Left ventricle myocardium (tissue), 1 donor: ENCODE results near the genes AKNAD1 and WDR47.

GRCh38 chr1:107897282-107897989 is 67.5 kb downstream of the VAV3 start:
- PRO-cap: no peak

DNA sequence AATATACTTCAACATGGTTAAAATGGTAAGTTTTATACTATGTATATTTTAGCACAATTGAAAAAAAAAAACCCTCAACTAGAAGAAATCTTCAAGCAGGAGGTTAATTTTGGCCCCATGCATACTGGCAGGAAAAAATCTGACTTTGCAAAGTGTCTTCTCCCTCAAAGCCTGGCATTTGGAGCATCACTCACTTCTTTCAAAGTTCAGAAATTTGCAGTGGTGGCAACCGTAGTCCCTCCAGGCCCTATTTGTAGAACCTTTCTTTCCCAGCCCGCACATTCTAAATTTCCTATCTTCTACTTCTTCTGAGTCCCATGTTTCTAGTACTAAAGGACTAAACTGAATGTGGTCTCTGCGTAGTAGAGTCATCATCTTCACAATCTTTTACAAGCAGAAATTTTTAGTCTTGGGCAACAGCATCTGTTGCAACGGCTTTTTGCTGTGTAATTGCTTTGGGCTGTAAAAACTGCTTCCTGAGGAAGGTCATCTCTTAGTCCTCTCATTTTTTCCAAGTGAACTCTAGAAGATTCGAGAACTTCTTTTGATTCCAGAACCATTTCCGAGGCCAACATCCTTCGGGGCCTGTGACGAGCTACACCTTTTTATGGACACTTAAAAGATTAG is 23.9 kb downstream of the VAV3 start:
- PRO-cap: no peak

DNA sequence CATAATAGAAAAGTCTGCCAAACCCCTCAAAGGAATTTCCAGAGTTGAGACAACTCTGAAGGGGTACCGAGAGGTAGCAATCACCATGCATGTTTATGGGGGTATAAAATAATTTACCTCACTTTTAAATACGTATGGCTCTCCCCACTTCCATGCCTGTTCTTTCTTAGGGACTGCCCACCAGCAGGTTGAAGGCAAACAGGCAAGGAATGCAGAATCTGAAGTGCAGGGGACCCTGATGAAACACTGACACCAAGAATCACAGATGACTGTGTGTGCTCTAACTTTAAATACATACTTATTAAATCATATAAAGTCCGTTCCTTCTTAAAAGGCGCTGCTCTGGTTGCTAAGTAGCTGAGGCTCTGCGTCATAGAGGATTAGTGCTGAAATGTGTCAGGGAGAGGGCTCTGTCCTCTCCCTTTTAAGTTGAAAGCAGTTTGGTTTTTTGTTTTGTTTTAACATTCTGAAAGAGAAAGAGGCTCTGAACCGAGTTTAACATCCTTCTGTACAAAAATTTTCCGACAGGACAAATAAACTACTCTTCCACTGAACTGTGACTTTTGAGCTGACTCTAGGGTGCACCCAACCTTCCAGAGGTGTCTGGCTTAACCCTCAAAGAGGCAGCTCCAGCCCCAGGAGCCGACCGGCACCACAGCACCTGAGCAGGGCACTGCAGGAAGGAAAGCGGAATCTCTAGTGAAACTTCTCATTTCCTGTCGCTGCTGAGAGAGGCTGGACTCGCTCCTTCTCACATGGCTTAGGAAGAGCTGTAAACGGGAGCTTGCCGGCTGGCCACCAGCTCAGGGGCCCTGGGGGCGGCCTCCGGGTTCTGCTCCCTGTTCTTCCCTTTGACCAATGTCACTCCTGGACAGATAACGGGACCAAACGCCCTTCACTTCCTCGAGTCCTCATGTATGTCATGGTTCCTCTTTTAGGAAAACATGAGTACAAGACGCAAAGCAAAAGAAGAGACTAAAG is 1.4 kb downstream of the VAV3 start:
- PRO-cap: bidirectional peak, plus-strand start at position 766 of the sequence, minus-strand start at position 675 of the sequence

GRCh38 chr1:108049557-108049949 is 84.6 kb upstream of the VAV3 start:
- PRO-cap: no peak

DNA sequence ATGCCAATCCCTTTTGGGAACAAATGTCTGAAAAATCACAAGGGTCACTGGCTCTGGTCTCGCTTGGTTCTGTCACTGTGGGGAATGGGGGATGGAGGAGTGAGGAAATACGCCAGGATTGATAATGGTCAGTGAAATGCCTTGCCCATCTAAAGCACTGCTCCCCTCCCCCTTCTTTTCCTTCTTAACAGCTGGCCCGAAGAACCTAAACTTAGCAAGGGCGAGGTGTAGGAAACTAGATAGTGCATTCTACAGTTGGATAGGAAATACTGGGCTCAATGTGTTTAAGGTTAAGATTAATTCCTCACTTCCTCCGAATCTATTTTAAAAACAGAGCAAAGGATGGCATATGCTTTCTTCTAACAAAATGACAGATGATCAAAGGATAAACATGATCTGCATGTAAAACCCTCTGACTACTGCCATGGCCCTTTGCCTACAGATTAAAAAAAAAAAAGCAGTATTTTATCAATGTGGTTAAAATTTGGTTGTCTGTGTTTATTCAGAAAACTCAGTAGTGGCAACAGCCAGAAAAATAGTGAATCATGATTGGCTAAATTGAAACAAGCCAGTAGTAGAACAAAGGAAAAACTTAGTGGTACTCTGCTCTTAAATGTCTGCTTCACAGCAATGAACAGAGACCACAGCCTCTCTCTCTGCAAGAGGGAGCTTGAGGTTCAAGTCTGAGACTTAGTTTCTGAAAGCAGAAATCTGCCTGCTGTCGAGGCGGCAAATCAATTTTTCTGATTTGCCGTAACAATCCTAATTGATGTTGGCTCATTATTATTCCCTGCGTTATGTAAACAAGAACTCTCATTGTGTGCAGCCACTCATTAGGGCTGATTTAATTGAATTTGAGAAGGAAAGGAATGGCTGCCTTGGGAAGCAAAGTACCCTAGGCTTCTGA is 86.2 kb upstream of the VAV3 start:
- PRO-cap: no peak

- PRO-cap: no peak
Observed at GRCh38 chr1:108561682-108562110, 1.8 kb downstream of the EEIG2 start.

DNA sequence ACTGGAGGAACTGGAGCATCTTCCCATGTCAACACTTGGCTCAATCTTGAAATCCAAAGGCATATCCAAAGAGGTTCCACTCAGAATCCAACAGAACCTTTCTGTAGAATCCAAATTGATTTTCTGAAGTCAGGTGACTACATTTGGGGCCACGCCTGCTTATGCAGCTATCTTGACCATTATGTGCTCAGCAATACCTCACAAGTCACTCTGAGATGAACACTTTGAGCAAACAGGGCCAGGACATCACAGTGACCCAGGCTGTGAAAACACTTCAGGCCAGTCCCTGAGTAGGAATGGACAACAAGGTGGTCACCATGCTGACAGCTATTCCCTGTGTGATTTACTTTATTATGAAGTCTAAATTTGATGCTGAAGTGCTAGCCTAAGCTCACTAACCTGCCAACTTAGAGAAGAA is at the start of gene AKNAD1:
AKNAD1 (minus strand) TSS at position 135 of the 418 bp plus-strand sequence.
- PRO-cap: no peak

- PRO-cap: no peak
Observed at GRCh38 chr1:108897748-108898146, 21.0 kb downstream of the GPSM2 start.

GRCh38 chr1:108923679-108924528 is 39.4 kb downstream of the CLCC1 start:
- PRO-cap: no peak

DNA sequence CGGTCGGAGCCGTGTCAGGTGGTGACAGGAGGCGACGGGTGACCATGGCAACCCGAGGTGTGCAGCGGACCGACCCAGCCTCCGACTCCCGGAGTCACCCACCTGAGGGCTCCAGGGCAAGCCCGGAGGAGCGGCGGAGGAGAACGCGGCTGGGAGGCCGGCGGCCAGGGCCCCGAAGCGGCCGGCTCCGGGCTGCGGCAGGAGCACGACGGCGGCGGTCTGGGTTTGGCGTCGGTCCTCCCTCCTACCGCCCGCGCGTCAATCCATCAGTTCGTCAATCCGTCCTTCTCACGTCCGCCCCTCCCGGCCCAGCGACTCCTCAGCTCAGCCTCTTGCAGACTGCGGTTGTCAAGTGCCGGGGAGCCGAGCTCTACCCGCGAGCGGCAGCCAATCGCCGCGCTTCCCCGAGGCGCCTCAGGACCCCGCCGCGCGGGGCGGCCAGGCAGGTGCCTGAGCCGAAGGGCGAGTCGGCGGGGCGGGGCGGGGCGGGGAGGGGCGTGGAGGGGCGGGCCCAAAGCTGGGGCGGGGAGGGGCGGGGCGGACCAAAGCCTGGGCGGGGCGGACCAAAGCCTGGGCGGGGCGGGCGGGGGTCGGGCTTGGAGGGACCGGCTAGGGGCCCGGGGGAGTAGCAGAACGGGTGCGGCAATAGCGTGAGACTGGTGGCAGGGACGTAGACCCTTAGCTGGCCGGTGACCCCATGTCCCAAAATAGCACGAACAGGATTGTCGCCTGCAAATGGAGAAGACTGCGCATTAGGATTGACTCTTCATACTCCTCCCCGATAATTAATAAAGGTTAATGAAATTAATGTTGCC is at the start of gene WDR47:
WDR47 (minus strand) TSS at position 343 of the 815 bp plus-strand sequence.
- PRO-cap: bidirectional peak, plus-strand start at position 600 of the sequence, minus-strand start at position 343 of the sequence

- PRO-cap: no peak
Observed at GRCh38 chr1:109115940-109116332, 2.0 kb downstream of the ELAPOR1 start.

GRCh38 chr1:109116333-109116802 is 2.5 kb downstream of the ELAPOR1 start:
- PRO-cap: no peak

DNA sequence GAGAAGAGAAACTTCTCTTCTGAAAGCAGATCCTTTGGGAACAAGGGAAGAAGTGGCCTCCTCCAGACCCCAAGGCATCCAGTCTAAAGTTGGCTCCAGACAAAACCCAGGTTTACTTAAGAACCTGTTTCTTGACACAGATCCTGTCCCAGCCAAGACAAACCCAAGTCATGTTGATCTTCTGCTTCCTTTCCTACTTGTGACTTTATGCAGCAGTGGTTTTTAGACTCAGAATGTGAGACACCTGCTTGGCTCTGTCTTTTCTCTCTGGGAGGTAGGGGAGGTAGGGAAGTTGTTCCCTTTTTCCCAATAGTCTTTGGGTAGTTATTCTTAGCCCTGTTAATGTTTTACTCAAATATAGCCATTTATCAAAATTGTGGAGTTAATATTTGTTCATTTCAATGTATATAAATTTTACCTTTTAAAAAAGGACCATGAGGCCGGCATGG is 38.3 kb downstream of the ELAPOR1 start:
- PRO-cap: no peak

- PRO-cap: no peak
Observed at GRCh38 chr1:109263027-109263625, 13.8 kb downstream of the CELSR2 start.

- PRO-cap: no peak
Observed at GRCh38 chr1:109273072-109273574, 9.8 kb downstream of the PSRC1 start.

- PRO-cap: no peak
Observed at GRCh38 chr1:109273575-109274366, 9.2 kb downstream of the PSRC1 start.

DNA sequence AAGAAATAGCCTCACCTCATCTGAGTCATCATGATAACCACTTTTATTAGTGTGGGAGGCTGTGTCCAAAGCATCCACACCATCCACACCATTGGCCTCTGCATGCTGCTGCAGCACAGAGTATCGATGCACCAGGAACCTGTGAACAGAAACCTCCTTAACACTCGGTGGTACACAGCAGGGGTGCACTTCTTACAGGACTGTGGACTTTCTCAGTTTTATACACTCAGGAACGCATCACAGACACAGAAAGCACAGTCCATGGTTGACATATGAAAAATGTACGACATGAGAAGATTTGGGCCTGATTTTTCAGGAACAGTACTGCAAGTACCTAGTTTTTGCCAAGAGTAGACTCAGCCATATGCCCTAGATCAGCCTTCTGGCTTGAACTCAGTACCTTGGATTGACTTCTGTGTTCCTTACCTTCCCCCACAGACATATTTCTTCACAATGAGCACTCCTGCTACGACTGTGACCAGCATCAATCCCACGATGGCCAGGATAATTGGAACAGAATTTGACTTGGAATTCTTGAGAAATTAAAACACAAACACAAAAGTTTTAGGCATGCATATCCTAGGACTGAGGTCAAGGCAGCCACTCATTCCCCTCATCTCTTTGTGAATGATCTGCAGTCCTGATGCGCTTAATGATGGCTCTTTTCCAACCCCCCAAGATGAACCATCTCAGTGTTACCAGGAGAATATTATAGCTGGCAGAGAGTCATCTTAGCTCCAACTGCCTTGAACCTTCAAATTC is 7.6 kb upstream of the MYBPHL start:
- PRO-cap: no peak

DNA sequence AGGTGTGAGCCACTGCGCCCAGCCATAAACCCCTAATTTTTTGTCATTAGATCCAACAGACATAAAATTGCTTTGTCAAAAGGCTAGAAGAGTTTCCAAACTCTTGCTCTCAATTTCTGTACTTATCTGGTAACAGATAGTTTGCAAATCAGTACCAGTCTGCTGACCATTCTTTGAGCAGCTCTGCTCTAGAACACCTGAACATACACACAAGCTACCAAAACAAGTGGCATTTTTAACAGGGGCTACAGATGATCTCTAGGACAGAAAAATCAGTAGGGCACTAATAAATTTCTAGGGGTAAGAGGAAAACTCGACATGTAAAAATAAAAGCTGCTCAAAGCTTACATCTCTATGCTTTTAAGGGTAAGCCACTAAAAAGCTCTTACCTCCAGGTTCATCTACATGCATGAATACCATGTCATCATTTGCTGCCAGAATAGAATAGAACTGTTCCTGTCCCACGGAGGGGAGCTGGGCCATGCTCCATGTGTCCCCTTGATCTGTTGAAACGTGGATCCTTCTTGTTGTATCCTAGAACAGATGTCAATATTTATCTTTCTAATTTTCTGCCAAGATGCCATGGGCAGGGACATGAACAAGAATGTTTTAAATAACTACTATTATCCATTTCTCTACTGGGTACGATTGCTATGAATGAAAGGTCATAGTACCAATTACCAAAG is 35.0 kb upstream of the MYBPHL start:
- PRO-cap: no peak

DNA sequence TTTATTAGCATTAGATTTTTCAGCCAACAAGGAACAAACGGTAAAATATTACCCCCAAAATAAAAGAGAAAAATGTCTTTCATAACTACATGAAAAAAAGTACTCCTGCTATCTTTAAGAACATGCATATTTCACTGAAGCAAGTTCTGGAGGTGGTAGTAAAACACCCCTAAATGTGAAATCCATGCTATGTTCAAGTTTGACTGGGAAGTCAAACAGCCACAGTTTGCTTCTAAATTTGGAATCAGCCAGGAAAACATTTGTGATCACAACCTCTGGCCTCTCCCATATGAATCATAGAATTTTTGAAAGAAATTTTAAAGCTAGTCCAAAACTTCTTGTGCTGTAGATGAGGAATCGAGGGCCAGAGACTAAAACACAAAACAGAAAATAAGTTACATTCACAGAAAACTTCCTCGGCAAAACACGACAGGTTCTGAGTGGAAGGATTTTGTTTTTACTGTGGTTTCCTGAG is 6.6 kb downstream of the SORT1 start:
- PRO-cap: no peak

DNA sequence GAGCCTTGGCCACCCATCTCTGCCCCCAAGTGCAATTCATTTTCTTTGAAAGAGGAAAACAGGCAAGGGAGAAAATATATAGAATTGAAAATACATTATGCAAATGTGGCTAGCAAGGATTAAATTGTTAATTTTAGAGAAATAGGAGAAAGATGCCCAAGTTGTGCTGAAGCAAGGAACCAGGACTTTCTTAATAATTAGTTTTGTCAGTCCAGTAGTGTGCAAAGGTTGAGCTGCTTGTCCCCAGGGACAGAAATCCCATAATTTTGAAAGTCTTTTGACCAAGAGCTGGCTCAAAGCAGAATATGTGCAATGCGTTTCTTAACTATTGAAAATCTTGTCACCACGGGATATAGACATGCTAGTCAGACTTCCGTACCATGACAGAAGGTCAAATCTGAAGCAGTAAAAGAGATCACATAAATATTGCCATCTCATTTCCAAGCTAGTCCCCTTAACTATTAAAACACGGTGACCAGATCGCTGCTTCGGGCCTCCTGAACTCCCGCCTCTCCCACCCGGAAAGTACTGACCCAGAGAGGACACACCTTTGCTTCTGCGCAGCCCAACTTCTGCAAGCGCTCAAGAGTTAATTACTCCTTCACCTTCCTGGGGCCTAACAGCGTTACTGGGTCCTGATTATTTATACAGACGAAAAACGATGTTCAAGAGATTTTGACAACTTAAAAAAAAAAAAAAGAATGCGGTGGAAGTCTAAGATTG is 898 bp downstream of the SORT1 start:
- PRO-cap: bidirectional peak, plus-strand start outside the sequence, minus-strand start at position 530 of the sequence